Fibroblast of the aortic adventitia (primary cell): Measurements from ENCODE around the genes SLC23A2 and CDS2.

DNA sequence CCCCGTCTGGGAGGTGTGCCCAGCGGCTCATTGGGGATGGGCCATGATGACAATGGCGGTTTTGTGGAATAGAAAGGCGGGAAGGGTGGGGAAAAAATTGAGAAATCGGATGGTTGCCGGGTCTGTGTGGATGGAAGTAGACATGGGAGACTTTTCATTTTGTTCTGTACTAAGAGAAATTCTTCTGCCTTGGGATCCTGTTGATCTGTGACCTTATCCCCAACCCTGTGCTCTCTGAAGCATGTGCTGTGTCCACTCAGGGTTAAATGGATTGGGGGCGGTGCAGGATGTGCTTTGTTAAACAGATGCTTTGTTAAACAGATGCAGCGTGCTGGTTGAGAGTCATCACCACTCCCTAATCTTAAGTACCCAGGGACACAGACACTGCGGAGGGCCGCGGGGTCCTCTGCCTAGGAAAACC lies 18.2 kb upstream of the RNF24 start:
- CAGE, long polyA plus RNA = no peak

- CAGE, long polyA plus RNA = no peak
Measured at GRCh38 chr20:4040355-4040817, 25.0 kb upstream of the RNF24 start.

DNA sequence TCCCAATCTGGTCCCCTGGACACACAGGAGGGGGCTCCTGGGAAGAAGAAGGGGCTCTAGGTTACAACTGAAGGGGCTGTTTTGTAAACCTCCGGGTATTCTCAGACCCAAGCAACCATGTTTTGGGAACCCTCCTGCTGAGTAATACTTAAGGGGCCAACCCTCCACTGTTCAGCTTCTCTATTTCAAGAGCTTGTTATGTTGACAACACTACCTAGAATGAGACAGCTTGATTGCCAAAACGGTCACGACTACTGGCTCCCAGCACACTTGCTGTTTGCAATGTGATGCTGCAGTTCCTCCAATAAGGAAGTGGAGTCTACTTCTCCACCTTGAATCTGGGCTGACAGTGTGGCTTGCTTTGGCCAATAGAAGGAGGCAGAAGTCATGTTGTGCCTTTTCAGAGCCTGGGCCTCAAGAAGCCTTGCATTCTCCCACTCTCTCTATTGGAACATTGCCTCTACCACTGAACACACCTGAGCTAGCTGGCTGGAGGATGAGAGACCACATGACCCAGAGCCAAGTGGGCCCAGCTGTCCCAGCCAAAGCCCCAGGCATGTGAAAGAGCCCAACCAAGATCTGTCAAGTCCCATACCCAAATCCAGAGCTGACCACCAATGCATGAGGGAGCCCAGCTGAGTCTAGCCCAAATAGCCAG lies 6.2 kb upstream of the RASSF2 start:
- CAGE, long polyA plus RNA = no peak

DNA sequence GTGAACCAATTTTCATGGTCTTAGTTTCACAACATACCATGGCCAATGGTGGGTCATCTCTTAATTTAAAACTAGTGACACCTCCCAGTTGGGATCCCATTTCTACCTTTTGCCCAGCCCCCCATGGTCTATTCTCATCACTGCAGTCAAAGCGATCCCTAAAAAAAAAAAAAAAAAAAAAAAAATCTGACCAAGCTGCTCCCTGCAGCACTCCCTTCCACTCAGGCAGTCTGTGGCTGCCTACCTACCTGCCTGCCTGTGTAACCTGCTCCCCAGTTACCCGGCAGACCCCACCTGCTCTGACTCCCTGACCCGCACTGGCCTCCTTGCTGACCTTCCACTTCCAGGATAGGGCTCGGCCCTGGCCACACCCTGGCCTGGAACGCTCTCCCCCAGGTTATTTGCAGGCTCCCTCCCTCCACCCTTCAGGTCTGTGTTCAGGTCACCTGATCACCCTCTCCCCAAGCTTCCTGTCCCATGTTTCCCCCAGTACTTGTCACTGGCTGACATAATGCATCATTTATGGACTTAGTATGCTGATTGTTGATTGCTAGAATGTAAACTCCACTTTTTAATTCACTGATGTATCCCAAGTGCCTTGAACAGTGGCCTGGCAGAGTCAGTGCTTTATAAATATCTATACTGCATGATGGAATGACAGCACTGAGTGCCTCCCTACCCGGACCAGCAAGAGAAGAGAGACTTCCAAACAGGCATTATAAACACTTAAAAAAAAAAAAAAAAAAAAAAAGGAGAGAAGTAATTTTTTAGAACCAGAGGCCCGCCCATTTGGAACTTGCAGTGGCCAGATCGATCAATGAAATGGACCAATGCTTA lies 43.7 kb upstream of the RASSF2 start:
- CAGE, long polyA plus RNA = no peak

GRCh38 chr20:5001173-5002022 lies at the start of gene SLC23A2:
SLC23A2 (minus strand) TSS chr20:5001510.
- CAGE, long polyA plus RNA = no peak

DNA sequence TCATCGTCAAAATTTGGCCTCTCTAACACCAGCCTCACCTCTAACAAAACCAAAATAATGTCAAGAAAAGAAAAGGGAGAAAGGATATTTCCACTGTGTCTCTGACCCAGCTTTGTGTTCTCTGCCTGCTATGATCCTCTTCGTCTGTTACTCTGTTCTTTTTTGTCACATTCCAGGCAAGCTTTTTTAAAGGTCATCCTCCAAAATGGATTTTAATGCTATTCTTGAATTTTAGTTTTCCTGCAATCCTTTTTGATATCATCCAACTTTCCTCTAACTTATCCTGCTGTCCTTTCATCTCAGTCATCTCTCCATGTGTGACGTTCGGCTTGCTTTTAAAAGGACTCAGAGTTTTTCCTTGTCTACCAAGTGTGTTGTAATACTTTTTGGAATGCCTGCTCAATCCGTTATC lies 48.7 kb upstream of the SLC23A2 start:
- CAGE, long polyA plus RNA = no peak

DNA sequence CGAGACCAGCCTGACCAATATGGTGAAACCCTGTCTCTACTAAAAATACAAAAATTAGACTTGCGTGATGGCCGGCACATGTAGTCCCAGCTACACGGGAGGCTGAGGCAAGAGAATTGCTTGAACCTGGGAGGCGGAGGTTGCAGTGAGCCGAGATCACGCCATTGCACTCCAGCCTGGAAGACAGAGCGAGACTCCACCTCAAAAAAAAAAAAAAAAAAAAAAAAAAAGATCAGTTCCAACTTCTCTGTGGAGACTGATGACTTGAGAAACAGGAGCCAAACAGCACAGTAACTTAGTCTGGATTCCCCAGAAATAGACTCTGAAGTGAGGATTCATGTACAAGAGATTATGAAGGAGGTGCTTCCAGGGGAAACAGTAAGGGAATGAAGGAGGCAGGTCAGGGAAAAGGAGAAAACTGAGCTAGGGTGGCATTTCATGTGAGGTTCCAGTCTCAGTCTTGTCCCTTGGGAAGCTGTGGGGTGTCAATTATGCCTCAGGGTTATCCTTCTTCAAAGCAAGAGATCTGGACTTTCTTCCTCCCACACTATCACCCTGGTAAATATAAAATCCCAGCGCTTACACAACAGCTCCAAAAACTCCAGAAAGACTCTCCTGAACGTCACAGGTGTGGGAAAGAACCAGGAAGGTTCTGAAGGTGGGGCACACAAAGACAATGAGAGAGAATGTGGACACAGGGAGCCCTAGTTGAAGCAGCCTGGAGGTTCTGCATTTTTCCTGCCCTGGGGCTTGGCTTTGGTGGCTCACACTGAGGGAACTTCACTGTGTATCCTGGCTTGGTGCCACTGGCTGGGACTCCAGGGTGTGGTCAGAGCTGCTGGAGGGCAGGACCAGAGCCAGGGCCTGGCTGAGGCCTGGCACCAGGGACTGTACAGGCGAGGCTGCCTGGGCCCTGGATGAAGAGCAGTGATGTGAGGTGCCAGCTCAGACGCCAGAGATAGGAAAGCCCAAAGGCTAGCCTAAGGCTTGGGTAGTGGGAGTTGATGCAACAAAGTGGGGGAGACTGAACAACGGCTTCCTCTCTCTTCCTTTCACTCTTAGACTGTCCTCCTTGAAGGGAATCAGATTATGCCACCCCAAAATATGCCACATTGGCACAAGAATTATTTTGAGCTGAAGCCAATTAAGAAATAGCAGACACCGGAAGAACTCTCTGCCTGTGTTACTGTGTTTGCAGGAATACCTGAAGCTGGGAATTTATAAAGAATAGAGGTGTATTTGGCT lies 39.8 kb downstream of the TMEM230 start:
- CAGE, long polyA plus RNA = no peak

DNA sequence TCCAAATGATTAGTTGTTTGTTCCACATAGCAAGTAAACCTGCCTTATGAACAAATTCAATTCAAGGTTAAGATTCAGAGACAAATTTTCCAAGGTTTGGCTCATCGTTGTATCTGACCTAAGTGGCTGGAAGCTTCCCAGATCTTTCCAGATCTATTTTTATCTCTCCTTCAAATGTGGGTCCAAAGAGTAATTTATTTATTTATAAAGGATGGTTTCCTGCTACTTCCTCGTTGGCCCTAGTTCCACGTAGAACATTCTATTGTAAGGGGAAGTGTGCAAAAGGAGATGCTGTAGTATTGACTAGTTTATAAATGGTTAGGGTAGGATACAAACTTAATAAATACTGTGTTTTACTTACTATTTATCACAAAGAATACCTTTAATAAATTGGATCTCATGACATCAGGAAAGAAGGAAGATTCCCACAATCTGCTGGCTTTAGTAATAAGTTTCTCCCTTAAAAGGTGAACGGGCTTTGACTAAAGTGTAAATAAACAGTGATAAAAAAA lies 4.4 kb downstream of the TMEM230 start:
- CAGE, long polyA plus RNA = no peak

GRCh38 chr20:5126644-5127410 lies at the start of gene CDS2:
CDS2 (plus strand) TSS chr20:5127008.
- CAGE, long polyA plus RNA = no peak

DNA sequence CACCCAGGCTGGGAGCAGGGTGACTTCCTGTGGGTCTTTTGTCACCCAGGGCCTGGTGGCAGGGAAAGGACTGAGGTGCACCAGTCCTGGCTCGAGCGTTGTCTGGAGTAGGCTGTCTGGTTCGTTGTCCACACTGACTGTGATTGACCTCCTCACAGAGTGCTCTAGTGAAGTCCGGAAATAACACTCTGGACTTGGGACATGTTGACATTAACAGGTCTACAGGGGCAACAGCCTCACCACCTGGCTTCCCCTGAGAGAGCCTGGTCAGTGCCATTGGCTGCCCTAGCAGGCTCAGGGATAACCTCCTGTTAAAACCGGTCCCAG lies 46.0 kb downstream of the CDS2 start:
- CAGE, long polyA plus RNA = no peak

DNA sequence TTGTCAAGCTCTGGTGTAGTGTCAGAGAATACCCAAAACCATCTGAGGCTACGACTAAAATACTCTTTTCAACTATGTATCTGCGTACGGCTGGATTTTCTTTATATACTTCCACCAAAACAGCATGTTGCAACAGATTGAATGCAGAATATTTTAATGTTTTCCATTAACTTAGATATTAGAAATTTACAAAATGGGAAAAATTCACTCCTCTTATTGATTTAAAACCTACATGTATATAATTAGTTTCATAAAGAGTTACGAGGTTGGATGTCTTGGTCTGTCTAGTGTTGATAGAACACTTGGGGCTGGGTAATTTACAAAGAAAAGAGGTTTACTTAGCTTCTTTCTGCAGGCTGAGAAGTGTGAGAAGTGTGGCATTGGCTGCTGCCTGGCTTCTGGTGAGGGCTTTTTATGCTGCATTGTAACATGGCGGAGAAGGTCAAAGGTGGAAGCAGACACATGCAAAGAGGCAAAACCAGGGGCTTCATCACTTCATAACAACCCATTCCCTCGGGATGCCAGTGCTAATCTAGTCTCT lies 61.6 kb downstream of the CDS2 start:
- CAGE, long polyA plus RNA = no peak

DNA sequence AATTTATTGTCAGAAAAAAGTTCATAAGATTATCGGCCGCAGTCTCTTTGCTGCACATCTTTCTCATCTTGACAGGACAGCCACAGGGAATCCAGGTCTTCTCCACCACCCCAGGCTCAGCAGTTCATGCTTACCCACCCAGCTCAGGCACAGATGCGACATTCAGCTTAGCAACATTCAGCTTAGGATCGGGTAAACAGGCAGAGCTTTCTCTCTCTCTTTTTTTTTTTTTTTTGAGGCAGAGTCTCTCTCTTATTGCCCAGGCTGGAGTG lies 80.9 kb downstream of the GPCPD1 start:
- CAGE, long polyA plus RNA = no peak

- CAGE, long polyA plus RNA = no peak
Measured at GRCh38 chr20:5578084-5578929, 32.5 kb downstream of the GPCPD1 start.

- CAGE, long polyA plus RNA = no peak
Measured at GRCh38 chr20:5659278-5660082, 48.7 kb upstream of the GPCPD1 start.

GRCh38 chr20:5765906-5766814 lies 16.0 kb downstream of the SHLD1 start:
- CAGE, long polyA plus RNA = no peak

GRCh38 chr20:5780869-5781267 lies 30.7 kb downstream of the SHLD1 start:
- CAGE, long polyA plus RNA = no peak

DNA sequence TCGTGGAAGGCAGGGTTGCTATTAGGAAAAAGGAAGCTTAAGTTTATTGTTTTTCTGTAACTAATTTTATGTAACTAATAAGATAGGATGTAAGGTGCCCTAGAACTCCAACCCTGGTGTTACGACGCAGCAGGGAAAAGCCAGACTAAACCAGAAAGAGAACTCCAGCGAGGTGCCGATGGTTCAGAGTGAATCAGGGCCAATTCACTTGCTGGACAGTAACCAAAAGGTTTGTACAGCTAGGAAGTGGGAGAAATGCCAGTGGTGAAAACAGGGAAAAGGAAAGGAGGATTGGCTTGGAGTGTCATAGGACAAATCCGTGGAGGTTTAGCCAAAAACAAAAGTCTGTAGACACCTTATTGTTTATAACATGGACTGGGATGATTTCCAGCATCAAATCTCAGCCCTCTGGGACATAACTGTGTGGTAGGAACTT lies 62.2 kb upstream of the CHGB start:
- CAGE, long polyA plus RNA = no peak

DNA sequence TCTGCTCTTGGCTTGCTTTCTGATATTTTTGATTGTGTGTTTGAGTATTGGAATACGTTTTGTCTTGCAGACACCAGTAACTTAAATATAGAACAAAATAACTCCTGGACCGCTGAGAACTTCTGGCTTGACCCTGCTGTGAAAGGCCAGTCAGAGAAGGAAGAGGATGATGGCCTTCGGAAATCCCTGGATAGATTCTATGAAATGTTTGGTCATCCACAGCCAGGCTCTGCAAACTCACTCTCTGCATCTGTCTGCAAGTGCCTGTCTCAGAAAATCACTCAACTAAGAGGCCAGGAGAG lies 48.4 kb upstream of the CHGB start:
- CAGE, long polyA plus RNA = no peak

GRCh38 chr20:6093900-6094438 lies 28.9 kb downstream of the FERMT1 start:
- CAGE, long polyA plus RNA = no peak

GRCh38 chr20:6769879-6770440 lies 2.5 kb downstream of the BMP2 start:
- CAGE, long polyA plus RNA = no peak